Rectum (tissue), 1 donor: ENCODE measurements around the genes ADM5, FUZ and MYBPC2.

GRCh38 chr19:49613929-49614487, 23.0 kb downstream of the PRR12 start:
- PRO-cap = no peak

DNA sequence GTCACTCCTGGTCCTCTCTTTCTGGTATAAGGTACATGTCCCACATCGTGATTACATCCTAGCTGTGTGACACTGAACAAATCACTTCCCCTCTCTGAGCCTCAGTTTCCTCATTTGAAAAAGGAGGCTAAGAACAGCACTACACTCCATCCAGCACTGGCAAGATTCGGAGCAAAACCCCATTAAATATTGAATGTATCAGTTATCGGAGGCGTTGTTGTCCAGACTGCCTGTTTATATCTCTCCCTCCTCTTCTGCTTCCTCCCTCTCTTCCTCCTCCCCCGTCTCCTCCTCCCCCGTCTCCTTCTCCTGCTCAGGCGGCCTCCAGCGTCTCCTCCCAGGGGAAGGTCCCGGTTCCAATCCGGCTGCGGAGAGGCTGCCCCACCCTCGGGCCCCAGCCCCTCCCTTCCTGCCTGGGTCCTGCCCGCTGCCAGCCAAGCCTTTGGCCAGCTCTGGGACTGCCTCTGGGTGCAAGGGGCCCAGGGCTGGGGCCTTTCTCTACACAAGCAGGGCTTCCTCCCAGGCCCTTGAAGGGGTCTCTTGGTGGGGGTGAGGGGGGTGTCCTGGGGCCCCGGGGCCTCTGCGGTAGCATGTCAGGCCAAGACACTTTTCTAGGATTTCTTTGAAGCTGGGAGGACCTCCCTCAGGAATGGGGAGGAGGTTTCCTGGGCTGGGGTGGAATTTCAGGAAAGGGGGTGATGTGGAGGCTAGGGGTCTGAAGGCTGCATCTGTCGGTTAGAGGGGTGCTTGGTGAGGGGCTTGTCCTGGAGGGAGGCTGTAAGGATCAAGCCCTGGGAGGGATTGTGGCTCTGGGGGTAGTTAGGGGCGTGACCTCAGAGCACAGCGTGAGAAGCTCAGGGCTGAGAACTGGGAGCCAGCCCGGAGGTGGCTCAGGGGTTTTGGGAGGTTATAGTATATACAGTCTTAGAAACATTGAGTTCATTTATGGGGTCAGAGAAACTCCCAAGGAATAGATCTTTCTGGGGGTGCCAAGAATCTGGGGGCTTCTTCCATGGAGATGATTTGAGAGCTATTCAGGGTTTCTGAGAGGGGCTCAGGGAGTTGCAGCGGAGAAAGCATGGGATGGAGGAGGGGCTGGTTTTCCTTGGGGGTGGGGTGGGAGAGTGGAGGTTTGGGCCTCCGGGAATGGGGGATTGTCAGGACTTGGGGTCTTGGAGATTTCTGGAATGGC, 1.7 kb downstream of the RRAS start:
- PRO-cap = bidirectional peak, plus-strand start at position 455 of the sequence, minus-strand start at position 288 of the sequence; unidirectional peak, plus-strand start at position 686 of the sequence

GRCh38 chr19:49644468-49645141, 2.6 kb downstream of the SCAF1 start:
- PRO-cap = no peak

DNA sequence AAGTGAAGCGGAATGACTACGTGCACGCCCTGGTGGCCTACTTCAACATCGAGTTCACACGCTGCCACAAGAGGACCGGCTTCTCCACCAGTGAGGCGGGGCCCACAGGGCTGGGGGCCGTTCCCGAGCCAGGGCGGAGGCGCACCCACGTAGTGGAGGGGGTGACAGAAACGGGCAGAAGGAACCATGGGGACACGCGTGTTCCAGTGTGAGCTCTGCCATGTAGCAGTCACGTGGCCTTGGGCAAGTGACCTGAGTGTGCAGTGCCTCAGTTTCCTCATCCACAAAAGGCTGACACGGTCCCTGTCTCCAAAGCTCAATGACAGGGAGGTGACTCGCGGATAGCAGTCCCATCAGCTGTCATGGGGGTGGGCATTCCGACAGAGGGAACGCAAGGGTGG, 3.2 kb upstream of the ADM5 start:
- PRO-cap = no peak

DNA sequence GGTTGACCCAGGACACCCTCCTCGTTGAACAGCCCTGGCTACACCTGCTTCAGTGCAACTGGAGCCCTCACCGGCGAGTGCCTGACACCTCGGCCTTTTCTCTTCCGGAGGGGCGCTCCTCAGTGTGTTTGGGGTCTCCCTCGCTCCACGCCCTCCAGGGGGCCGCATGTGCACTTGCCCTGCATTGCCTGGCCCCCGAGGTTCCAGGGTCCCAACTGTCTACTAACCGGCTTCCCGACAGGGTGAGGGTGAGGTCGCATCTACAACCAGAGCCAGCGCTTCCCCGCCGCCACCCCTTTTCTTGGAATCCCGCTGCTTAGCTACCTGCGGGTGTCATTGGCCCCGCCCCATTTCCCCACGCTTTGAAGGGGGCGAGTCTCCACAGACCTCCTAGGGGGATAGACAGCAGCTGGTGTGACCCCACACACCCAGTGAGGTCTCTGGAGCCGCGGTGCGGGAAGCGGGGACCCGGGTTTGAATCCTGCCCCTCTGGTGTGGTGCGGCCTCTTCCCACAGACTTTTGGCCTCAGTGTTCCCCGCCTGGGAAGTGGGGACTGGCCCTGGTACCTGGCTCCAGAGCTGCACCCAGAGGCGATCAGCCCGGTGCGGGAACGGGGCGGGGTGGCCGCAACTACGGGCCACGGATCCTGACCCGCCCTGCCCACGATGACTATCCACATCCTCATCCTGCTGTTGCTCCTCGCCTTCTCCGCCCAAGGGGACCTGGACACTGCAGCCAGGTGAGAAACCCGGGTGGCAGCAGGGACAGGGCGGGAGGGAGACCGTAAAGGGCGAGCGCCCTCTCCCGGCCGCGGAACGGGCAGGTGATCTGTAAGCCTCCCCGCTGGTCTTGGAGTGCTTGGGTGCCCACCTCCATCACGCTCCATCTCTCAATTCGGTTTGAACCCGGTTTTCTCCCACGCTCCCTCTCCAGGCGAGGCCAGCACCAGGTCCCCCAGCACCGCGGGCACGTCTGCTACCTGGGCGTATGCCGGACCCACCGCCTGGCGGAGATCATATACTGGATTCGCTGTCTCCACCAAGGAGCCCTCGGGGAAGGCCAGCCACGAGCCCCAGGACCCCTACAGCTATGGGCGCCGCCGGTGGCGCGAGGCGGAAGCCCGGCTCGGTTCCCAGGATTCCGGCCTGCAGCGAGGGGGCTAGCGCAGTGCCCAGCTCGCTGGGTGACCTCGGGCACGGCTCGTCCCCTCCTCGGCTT, at the start of gene ADM5:
TSS of gene ADM5 (plus strand) at position 423 of the 1,219 bp plus-strand sequence.
- PRO-cap = no peak

GRCh38 chr19:49790601-49791420, 22.3 kb downstream of the FUZ start:
- PRO-cap = no peak

DNA sequence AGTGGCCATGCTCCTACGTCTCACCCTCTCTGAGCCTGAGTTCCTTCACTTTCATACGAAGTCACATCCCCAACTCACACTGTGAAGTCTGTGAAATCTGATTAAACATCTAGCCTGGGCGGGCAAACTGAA, 3.5 kb downstream of the FUZ start:
- PRO-cap = no peak

DNA sequence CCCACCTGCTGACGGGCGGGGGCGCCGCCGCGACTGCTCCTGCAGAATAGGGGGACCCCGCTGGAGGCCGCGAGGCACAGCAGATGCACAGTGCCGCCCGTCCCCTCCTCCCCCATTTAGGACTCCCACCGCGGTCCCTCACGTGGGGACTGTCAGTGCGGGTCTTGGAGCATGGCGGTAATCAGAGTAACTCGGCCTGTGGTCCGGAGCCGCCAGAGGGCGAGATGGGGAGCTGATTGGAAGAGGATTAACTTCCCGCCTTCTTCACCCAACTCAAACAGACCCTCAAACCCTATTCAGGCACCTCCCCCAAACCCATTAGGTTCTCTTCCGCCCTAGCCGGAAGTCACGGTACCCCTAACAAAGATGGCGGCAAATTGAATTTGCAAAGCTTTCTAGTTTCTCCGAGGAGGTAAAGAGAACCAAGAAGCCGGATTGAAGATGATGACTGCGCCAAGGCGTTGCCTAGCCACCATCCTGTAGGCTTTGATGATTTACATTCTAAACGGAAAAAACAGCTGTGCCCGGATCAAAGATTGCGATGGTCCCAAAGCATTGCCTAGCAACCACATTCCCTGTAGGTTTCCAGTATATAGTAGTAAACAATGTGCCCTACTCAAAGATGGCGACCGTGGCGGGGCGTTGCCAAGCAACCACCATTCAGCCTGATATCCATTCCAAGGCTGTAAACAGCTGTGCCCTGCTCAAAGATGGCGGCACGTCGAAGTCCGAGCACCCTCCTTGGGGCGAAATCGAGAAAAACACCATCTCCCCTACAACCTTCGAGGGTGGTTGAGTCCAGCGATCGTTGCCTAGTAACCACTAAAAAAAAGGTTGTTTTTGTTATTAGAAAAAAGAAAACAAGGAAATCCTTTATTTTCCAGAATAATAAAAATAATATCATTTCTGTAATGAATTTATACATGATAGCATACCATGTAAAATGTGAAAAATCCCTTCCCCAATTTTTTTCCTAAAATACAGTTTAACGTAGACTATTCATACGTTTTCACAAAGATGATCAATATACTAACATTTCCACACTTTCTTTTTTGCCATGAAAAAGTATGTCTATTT, at the start of gene FUZ:
TSS of gene FUZ (minus strand) at position 302 of the 1,077 bp plus-strand sequence.
- PRO-cap = unidirectional peak, minus-strand start at position 320 of the sequence; unidirectional peak, plus-strand start at position 707 of the sequence

GRCh38 chr19:49826126-49827075, 8.3 kb downstream of the MED25 start:
- PRO-cap = no peak

GRCh38 chr19:49889982-49891160, 6.3 kb downstream of the IL4I1 start:
- PRO-cap = unidirectional peak, minus-strand start at chr19:49890590

DNA sequence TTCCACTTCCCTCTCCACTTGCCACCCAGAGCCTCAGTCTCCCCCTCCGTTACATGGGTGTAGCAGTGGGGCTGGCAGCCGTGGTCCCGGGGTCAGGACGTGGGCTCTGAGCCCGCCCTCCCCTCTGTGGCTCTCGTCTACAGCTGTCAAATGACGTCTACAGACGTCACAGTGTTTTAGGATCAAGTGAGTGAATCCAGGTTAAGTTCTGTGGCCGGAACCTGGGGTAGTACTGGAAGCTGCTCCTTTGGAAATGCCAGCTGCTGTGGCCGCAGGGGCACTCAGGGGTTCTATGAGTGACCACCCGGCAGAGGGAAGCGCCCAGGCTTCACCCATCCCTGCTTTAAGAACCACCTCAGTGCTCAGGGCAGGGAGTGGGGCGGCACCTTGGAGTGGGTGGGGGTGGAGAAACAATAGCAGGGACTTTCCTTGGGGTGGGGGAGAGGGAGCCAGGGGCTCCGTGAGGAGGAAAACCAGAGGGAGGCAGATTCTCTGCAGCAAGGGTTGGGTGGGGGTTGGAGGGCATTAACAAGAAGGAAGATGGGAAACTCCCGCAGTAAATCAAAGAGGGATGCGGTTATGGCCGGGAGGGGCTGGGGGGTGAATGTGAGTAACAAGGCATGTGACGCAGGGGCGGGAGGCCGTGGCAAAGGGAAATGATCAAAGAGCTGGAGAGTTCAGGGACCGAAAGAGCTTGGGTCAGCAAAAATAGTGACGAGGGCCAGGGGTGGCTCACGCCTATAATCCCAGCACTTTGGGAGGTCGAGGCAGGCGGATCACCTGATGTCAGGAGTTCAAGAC, 836 bp upstream of the IL4I1 start:
- PRO-cap = unidirectional peak, minus-strand start at position 108 of the sequence; bidirectional peak, plus-strand start at position 705 of the sequence, minus-strand start at position 345 of the sequence

DNA sequence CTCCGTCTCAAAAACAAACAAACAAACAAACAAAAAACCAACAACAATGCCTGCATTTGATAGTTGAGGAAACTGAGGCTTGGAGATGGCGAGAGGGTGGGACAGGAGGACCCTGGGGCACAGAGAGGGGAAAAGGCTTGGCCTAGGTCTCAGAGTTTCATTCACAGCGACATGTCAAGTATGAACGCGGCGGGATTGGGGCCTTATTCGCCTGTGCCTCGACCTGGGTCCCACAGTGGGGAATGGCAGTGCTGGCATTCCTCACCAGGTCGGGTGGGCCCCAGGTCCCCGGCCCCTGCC, 2.1 kb upstream of the IL4I1 start:
- PRO-cap = no peak

- PRO-cap = unidirectional peak, plus-strand start at chr19:50050591
These were observed 24.3 kb downstream of the ZNF473 start for GRCh38 chr19:50049809-50050727.

DNA sequence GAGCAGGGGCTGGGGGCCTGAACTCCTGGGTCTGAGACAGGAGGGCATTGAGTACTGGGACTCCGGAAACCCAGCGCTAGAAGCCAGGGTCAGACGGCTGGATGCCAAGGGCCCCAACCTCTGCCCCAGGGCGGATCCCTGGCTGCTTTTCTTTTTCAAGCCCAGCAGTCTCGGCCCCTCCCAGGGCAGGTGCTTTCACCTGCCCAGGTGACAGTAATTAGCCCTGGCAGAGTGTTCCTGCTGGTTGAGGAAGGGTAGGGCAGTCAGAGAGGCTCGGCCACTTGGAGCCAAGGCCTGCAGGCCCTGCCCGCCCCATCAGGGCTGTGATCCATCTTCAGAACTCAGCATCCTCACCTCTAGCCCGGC, 2.4 kb downstream of the MYH14 start:
- PRO-cap = bidirectional peak, plus-strand start at position 243 of the sequence, minus-strand start at position 156 of the sequence

DNA sequence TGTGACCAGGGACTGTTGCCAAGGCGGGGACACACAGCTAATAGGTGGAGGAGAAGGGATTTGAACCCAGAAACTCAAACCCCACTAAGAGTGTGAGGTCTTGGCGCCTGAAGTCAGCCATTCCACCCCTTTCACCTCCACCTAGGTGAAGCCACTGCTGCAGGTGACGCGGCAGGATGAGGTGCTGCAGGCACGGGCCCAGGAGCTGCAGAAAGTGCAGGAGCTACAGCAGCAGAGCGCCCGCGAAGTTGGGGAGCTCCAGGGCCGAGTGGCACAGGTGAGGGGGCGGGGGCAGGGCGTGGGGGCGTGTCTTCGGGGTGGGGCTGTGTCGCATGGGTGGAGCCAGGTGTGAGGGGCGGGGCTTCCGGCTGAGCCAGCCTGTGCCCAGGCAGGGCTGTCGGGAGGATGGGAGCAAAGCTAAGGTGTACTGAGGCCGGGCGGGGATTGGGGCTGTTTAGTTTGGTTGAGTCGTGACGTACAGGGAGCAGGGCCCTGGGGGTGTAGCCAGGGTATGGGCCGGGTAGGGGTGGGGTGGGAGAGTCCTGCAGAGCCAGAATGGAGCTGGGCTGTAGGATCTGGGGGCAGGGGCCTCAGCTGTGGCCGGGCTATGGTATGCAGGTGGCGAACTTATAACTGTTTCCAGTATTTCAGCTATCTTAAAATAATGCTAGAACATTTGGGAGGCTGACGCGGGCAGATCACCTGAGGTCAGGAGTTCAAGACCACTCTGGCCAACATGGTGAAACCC, 62.3 kb downstream of the KCNC3 start:
- PRO-cap = no peak

DNA sequence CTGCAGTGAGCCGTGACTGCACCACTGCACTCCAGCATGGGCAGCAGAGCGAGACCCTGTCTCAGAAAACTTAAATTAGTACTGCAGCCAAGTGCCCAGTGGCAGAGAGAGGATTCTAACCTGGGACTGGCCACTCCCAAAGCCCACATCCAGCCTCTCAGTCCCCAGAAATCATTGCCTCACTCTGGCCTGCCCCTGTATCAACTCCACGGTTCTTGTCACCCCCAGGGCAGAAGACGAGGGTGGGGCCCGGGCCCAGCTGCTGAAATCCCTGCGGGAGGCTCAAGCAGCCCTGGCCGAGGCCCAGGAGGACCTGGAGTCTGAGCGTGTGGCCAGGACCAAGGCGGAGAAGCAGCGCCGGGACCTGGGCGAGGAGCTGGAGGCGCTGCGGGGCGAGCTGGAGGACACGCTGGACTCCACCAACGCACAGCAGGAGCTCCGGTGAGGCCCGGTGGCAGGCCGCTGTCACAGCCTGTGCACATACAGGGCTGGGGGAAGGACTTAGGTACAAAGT, 53.4 kb downstream of the KCNC3 start:
- PRO-cap = no peak

- PRO-cap = no peak
These were observed 42.9 kb downstream of the KCNC3 start for GRCh38 chr19:50286166-50286857.

GRCh38 chr19:50311828-50312675, 17.1 kb downstream of the KCNC3 start:
- PRO-cap = no peak

DNA sequence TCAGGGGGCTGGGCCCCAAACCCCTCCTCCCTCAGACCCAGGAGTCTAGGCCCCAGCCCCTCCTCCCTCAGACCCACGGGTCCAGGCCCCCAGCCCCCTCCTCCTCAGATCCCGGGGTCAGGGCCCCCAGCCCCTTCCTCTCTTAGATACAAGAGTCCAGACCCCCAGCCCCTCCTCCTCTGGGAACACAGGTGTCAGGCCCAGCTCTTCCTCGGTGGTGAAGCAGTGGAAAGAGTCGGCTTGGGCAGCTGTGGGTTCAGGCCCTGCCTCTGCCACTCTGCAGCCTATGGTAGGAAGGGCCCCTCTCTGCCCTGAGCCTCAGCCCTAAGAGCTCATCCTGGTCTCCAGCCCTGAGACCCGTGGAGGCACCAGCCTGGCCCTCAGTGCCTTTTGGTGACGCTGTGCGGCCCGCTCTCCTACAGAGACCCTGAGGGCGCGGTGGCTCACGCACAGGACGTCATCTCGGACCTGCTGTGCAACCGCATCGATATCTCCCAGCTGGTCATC, 3.7 kb upstream of the SPIB start:
- PRO-cap = no peak

GRCh38 chr19:50432640-50433103, at the start of gene MYBPC2:
Gene MYBPC2, plus strand, starts transcription at chr19:50432892.
- PRO-cap = no peak